Colon Carcinoma Metastatic in the Brain (tissue), 2 donors: Measurements from ENCODE around the gene PNLIP.

DNA sequence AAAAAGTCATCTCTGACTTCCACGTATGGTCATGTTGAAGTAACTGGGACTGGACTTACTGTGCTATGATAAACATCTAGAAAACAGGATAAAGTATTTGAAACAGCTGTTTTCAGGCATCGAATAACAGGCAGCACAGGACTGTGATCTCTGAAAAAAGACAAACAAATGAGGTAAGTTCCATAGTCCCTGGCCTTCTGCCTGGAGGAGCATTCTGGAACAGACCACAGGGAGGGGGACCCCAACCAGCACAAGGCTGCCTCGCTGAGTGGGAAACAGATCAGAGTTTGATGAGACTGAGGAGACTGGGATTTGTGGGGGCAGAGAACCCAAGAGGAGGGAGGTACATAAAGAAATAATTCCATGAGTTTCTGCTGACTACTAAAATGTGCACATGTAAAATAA, 89.0 kb upstream of the HABP2 start:
- PRO-cap, 2 experiments, result no peak in any of the 2 experiments

DNA sequence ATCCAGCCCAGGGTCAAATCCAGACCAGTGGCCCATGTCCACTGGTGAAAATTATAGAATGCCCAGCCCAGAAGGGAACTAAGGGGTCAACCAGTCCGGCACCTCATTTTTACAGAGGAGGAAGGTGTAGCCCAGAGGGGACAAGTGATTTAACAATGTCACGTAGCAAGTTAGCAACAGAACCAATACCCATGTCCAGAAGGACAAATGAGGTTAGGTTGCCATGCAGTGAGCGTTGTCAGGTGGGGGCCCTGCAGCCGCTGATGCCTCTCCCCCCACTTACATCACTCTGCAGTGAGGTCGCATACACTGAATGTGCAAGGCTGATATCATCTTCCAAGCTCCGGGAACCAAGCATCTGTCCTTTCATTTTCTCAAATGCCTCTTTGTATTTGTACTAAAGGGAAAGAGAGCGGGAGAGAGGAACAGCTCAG, 49.9 kb downstream of the NRAP start:
- PRO-cap, 2 experiments, result no peak in any of the 2 experiments

DNA sequence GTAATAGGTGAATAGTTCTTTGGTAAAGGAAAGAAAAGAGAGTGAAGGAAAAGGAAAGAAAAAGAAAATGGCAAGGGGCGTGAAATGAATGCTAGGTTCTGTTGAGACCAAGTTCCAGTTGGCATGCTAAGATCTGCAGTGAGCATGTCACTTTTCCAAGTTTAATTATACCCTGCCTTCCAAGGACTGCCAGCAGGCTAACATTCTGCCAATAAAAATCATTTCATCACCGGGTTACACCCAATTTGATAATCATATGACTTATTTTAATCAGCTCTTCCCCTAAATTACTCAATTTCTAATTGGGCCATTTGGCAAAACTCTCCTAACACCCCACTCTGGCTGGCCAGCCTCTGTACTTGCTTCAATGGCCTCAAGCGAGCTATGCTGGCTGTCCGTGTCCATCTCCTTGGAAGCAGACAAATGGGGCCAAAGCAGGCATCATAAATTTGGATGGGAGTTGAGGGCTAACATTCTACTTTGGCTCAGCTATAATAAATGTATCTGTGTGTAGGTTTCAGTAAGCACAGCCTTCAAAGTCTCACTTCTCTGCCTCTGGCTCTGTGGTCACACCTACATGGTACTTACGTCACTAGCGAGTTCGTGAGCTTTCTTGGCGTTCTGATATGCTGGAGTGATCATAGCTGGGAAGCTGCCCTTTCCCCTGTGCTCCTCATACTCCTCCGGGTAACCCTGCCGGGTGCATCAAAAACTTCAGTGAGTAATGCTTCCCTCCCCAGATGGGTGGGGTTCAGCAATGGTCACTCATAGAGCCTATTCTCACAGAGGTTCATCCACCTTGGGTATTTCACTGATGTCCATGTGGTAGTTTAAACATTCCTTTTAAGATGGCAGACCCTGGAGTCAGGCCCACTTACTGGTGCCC, 17.3 kb downstream of the NRAP start:
- PRO-cap, 2 experiments, result no peak in any of the 2 experiments

DNA sequence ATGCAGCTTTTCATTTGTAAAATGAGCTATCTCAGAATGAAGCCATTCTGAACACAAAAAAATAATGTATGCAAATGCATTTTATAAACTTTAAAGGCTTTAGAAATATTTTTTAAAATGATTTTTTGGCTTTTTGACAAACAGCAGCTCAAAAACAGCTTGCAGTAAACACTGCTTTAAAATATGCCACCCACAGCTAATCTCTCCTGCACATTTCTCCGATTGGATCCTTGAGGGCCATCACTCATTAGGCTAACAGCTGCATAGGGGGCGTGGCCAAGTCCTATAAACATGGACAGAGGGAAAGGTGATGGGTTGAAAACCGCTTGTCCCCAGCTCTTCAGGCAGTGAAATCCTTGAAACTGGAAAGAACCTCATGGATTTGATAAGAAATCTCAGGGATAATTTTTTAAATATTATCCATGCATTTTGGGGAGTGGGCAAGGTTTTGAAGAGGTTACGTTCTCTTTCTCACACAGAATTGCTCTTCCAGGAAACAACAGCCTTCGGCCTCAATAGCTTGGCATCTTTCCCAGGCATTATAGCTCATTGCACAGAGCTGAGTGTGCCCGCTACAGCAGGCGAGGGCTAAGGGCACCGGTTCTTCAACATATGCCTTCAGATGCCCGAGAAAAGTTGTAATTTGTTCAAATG, 1.6 kb downstream of the PLEKHS1 start:
- PRO-cap, 2 experiments, result peak in 1 of 2 experiments; most common plus-strand start position 575 of the sequence (in 1)

GRCh38 chr10:114082894-114083463, 39.3 kb downstream of the ADRB1 start:
- PRO-cap, 2 experiments, result no peak in any of the 2 experiments

DNA sequence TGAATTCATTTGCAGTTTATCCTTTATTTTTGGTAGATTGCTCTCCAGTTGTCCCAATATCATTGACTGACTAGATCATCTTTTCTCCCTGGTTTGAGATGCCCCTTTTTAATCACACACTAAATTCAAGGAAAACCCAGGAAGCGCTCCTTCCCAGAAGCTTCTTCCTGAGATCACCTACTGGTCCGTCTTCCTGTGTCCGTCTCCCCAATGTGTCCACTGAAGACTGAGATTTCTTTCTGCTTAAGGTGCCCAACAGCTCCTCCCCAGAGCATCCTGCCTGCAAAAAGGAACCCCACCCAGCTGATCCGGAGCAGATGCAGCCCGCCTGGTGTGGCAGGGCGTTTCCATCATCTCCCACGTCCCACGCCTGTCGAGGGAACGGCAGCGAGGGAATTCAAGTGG, 20.6 kb downstream of the VWA2 start:
- PRO-cap, 2 experiments, result no peak in any of the 2 experiments

GRCh38 chr10:114266375-114267102, 27.5 kb downstream of the VWA2 start:
- PRO-cap, 2 experiments, result no peak in any of the 2 experiments

- PRO-cap, 2 experiments, result no peak in any of the 2 experiments
Measured at GRCh38 chr10:114513170-114513763, 109.0 kb upstream of the AFAP1L2 start.

- PRO-cap, 2 experiments, result no peak in any of the 2 experiments
Measured at GRCh38 chr10:114518552-114518968, 114.3 kb upstream of the AFAP1L2 start.

- PRO-cap, 2 experiments, result no peak in any of the 2 experiments
Measured at GRCh38 chr10:114540973-114541381, 117.1 kb downstream of the ABLIM1 start.

DNA sequence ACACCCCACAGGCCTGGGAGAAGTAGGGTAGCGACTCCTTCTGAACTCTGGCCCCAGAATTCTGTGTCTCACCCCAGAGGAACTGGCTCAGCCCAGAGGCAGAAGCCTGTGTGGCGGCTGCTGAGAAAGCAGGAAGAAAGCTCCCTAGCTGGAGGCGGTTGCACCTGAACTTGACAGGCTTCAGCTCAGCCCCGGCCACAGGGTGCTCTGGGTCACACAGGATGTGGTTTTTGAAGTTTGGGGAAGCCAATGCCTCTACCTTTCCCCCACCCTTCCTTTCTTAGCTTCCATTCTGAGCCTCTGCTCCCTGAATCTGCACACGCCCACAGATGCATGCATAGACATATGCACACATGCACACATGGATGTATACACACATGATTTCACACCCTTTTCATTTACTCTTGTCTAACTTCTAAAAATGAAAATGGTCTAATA, 113.8 kb downstream of the ABLIM1 start:
- PRO-cap, 2 experiments, result peak in 1 of 2 experiments; most common plus-strand start position 121 of the sequence (in 1); most common minus-strand start position 63 of the sequence (in 1)

DNA sequence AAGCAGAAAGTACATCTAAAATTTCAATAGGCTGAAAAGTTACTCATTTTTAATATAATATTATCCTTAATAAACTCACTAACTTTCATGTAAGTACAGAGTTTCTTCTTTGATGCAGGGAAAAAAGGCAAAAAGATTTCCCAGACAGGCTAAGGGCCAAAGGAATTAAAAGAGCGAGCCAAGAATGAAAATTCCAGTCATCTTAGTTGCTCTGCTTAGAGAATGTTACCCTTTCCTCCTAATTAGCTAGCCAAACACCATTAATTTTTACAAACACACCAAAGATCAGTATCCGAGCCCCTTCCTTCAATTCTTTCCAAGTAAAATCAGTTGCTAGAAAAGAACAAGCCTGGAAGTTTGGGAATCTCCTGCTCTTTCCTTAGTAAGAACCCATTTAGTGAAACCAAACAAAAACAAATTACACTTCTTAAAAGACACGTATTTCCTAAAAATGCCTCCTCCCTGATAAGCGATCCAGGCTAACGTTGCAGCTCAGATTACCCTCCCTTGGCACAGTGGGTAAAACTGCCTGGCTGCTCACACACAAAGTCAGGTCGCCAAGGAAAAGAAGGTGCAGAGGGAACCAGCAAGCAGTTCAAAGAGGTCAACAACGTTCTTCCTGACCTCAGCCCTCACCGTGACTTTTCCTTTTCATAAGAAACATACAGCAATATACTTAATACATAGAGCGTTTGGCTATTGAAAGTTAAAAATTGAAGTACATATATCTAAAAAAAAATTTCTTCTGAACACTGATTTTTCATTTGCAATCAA, 57.2 kb upstream of the ABLIM1 start:
- PRO-cap, 2 experiments, result no peak in any of the 2 experiments

DNA sequence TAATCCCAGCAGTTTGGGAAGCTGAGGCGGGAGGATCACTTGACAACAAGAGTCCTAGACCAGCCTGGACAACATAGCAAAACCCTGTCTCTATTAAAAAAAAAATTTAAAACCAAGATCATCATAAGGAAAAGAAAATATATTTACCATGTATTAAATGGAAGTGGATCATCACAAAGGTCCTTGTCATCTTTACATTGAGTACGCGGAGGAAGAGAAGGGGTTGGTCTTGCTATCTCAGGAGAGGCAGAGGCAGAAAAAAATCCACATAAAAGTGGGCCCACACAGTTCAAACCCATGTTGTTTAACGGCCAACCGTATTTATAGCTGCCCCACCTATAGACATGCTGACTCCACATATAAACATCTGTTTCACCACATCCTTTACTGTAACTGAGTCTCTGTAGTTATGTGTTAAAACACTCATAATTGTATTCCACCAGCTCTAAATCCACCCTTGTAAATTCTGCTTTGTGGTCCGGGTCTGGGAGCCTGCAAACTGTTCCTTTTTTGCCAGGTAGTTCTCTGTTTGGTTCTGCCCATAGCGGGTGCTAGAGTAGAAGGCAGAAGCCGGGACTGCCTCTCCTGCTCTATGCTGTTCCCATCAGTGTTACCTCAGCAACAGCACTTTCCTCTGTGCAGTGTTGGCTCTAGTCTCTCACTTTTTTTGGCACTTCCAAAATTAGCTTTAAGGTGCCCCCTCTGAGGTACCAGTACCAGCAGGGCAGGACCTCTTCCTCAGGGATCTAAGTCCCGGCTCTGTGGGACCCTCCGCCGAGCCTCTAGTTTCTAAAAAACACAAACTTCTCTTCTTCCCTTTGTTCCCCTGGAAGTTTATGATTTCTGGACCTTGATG, 20.2 kb upstream of the FHIP2A start:
- PRO-cap, 2 experiments, result no peak in any of the 2 experiments

GRCh38 chr10:116325274-116325672, 1.0 kb downstream of the CCDC172 start:
- PRO-cap, 2 experiments, result no peak in any of the 2 experiments

DNA sequence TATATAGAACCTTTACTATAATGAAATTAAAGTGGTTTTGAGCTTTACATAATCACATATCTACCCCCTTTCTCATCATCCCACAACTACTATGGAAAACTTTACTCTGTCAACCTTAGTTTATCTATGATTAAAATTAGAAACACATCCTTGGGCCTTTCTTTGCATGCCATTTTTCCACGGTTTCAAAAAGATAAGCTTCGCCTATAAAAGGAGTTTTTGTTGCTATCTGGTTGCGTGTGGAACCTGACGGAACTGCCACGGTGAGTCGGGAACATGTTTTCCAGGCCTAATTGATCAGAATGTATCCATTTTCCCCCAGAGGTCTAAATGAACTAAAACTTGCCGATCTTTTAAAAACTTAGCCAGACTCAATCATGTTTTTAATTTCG, at the start of gene PNLIP:
TSS of gene PNLIP (plus strand) at position 236 of the 392 bp plus-strand sequence.
- PRO-cap, 2 experiments, result no peak in any of the 2 experiments

- PRO-cap, 2 experiments, result no peak in any of the 2 experiments
Measured at GRCh38 chr10:116708192-116708834, 34.1 kb downstream of the HSPA12A start.

GRCh38 chr10:116756115-116756801, 13.9 kb upstream of the HSPA12A start:
- PRO-cap, 2 experiments, result no peak in any of the 2 experiments

DNA sequence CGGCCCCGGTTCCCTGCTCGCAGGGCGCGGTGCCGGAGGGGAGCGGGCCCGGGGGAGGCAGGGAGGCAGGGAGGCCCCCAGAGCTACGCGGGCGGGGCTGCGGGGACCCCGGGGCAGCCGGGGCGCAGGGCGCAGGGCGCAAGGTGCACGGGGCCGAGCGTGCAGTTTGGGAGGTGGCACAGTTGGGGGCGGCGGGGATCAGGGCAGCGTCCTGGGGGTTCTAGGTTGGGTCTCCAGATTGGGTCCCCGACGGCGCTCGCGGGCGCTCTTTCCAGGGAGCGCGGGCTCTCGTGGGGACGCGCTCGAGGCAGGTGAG, 271 bp downstream of the SLC18A2 start:
- PRO-cap, 2 experiments, result no peak in any of the 2 experiments

GRCh38 chr10:117376225-117376424, 885 bp upstream of the PDZD8 start:
- PRO-cap, 2 experiments, result no peak in any of the 2 experiments

GRCh38 chr10:117540898-117541651, 1.5 kb upstream of the EMX2 start:
- PRO-cap, 2 experiments, result no peak in any of the 2 experiments